Renal cortical epithelial cell (primary cell): Measurements from ENCODE around the genes PIAS1 and CORO2B.

DNA sequence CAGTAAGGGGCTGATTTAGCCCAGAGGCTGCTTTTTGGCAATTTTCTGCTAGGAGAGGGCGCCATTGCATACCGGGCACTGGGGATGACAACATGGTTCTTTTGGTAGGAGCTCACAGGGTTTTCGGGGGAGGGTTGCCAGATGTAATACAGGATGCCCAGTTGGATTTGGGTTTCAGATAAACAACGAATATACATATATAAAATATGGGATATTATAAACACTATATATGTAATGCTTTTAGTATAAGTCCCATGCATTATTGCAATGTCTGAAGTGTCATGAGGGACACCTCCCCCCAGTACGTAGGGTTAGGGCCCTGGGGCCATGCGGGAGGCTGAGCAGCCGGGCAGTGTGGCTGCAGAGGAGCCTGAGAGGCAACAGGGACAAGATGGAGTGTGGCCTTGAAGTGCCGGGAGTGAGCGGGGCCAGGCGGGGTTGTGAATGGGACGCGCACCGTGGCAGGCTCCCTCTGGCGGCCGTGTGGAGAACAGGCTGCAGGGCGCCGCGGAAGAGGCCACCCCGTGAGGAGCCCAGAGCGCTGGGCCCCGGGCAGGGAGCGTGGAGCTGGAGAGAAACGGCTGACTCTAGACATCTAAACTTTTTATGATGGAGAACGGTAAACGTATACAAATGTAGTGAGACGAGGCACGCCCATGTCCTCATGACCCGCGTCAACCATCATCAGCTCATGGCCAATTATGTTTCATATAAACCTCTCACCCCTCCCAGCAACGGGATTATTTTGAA is 149.0 kb downstream of the SMAD6 start:
- RRBS = 4% methylated on average over 2 of the region's 30 CpGs

GRCh38 chr15:66938542-66938815 is 126.9 kb upstream of the SMAD3 start:
- RRBS = no CpG with 5 or more reads among the region's 1 CpG

DNA sequence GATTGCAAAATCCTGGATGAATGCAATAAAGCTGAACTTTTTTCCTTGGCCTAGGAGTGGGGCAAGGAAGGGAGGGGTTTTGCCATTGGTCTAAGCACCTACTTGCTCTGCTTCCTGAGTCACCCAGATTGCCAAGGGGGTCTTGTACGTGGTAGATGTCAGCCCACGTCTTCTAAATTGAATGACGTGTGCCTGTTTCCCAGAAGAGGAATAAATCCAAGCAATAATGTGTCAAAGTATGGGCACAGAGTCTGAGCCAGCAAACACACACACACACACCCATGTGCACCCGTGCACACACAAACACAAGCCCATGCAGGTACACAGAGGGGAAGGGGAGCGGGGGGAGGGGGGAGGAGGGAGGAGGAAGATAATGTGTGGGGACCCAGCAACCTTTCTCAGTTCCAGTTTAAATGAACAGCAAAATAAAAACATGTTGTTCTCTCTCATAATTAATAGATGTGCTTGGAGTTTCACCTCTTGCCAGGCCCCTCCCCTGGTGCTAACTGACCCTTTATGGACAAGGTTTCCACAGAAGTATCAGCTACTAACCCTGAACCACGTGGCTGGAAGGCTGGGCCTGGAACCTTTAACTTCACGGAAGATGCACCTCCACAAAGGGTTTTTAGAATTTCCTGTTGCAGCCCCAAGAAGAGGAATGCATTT is 15.1 kb upstream of the SMAD3 start:
- RRBS = no CpG with 5 or more reads among the region's 7 CpGs

- RRBS = no CpG with 5 or more reads among the region's 6 CpGs
Measured at GRCh38 chr15:67059050-67059718, 6.2 kb upstream of the SMAD3 start.

GRCh38 chr15:67109069-67110073 is 44.0 kb downstream of the SMAD3 start:
- RRBS = no CpG with 5 or more reads among the region's 20 CpGs

GRCh38 chr15:67114921-67115555 is 49.6 kb downstream of the SMAD3 start:
- RRBS = no CpG with 5 or more reads among the region's 4 CpGs

DNA sequence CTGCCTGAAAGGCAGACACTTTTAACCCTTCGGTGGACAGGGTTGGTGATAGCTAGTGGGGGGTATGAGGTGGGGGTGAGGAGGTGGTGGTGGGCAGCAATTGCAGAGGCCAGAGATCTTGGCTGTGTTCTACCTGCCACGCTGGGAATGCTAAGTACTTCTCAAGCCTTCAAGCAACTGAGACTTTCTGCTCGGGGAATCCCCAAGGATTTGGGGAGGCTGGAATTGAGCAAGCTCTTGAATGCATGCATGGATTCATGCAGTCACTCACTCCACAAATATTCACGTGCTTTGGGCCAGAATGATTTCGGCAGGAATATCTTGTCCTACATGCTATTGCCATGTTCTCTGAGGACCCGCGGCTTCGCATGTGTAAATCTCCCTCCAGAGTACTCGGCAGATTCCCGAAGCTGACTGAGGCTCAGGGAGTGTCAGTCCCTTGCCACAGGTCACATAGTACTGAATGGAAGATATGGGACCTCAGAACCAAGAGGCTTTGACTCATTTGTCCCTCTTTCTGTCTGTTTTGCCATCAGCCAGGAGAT is 65.5 kb downstream of the SMAD3 start:
- RRBS = no CpG with 5 or more reads among the region's 10 CpGs

DNA sequence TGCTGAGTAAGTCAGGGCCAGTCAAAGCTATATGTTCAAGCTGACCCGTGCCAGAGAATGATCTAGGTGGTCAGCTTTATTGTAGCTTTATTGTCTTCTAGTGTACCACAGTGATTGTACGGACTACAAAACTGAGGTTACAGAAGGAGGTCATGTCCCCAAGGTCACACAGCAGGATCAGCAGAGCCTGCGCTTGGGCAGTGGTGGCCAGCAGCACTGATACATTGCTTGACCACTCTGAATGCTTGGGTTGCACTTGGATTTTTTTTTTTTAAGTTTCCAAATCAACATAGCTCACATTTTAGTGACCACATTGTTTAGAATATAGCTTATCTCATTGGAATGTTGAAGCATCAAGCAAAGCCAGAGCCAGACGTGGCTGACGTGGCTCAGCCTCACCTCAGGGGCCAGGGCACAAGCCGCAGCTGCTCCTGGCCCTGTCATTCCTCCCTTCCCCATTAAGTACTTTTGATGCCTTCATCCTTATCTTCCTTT is 76.0 kb downstream of the AAGAB start:
- RRBS = no CpG with 5 or more reads among the region's 6 CpGs

GRCh38 chr15:67184155-67184940 is 70.1 kb downstream of the AAGAB start:
- RRBS = no CpG with 5 or more reads among the region's 19 CpGs

DNA sequence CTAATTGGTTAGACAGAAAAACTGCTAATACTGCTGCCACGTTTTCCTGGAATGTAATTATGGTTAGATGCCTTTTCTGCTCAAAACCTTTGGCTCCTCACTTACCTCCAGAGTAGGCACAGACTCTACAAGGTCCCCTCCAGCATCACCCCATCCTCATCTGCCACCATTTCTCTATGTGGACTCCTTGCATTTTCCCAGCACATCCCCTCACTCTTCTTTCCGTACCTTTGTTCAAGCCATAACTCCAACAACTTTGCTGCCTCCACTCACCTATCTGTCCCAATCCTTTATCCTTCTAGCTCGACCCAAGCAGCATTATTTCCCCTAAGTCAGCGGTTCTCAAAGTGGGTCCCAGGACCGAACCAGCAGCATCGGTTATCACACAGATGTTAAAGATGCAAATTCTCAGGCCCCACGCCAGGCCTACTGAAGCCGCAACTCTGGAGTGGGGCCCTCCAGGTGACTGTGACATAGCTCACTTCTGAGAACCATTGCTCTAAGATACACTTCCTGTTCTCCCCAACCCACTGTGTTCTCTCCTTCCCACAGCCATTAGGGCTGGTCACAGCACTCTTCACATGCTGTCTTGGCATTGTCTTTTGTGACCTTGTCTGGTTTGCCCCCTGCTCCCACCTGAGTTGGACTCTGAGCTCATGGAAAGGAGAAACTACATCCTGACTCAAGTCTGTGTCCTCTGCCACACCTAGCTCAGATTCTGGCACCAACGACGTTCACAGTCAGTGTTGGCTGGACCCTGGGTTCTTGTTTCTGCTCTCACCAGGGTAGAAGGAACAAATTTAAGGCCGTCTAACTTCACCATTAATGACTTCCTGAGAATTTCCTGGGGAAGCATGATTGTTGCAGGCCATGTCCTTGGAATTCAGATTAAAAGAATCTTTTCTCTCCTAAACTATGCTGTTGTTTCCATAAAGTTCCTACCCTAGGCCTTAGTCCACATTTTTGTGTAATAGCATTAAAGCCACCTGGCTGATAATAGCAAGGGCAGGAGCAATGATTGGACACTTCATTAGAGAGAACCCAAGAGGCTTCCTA is 56.1 kb downstream of the AAGAB start:
- RRBS = no CpG with 5 or more reads among the region's 11 CpGs

GRCh38 chr15:67884157-67885343 is 59.2 kb downstream of the SKOR1 start:
- RRBS = 2% methylated on average over 9 of the region's 56 CpGs

DNA sequence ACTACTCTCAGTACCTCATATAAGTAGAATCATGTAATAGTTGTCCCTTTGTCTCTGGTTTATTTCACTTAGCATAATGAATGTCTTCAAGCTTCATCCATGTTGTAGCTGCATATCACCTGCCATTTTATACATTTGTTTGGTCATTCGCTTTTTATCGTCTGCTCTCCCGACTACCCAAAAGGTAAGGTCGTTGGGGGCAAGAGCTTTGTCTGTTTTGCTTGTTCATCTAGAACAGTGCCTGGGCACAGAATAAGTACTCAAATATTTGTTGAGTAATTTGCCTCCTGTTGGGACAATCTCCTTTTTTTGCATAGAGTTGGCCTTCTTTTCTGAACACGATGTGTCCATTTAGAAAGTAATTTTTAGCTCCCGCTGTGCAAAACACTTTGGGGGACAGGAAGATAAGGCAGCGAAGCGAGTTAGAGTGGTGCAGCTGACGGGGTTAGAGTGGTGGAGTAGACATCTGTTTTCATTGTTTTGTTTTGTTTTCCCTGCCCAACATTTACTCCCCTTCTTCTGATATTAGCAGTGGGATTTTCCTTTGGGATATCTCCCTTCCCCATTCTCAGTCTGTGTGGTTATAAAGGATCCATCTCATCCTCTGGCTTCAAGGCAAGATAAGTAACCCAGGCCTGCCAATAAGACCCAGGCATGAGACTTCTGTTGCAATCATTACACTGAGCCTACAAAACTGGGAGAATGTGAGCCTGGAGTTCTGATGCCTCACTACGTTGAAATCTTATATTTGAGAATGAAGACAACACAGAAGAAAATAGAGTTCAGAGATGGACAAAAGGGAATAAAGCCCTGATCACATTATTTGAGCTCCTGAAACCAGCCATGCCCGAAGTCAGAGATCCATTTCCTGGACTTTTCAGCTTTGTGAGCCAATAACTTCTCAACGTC is 98.1 kb downstream of the SKOR1 start:
- RRBS = no CpG with 5 or more reads among the region's 12 CpGs

DNA sequence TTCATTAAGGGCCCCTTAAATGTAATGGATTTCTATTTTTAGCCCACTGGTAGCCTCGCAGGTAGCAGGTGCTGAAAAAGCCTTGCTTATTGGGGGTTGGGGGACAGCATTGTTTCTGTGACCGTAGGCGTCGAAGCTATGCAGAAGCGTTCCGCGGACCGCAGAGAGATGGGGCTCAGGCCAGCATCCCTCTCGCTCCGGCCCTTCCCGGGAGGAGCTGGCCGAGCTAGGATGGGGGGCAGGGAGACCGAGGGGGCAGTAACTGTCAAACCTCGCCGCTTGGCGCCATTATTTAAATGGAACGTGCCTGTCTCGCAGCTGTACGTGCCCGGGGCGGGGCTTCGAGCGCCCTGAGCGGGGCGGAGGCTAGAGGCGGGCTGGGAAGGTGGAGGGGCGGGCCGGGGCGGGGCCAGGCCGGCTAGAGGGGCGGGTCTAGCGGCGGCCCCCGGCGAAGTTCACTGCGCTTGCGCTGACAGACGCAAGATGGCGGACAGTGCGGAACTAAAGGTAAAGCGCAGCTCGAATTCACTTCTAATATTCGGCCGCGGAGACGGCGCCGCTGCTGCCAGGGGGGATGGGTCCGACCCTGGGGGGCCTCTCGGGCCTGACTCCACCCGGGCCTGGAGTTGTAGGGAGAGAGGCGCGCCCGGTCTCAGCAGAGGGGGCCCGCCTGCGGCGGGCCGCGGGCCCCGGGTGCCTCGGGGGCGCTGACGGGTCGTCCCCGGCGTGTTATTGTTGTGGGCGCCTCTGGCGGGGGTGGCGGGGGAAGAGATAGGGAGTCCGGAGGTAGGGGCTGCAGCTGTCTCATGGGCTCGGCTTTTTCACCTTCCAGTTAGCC is at the start of gene PIAS1:
TSS of gene PIAS1 (plus strand) at position 472 of the 838 bp plus-strand sequence.
- RRBS = 1% methylated on average over 19 of the region's 71 CpGs

DNA sequence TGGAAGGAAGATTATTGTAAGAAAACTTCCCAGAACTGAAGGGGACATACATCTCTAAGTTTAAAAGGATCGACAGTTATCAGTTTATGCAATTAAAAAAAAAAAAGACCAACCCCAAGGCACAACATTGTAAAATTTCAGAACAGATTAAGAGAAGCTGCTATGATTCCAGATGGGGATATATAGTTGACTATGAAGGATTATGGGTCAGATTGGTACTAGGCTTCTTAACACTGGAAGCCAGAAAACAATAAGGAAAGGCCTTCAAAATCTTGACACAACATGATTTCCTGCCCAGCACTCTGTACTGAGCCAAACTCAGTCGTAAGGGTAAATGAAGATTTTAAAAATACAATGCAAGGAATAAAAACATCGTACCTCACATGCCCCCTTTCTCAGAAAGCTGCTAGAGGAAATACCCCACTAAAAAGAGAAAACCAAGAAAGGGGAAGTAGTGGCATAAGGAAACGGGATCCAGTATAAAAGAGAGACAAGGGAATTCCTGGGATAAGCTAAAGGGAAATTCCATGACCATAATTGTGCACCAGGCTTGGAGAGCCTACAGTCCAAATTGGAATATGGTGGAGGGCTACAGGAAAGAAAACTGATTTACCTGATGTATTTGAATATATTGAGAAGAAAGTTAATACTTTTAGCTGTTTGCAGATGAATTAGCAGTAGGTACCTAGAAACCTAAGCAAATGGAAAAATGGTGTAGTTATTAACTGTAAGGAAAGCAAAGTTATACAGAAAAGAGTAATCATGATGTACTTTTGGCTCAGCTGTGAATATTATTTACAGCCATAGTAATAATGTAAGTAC is 27.9 kb downstream of the PIAS1 start:
- RRBS = no CpG with 5 or more reads among the region's 4 CpGs

DNA sequence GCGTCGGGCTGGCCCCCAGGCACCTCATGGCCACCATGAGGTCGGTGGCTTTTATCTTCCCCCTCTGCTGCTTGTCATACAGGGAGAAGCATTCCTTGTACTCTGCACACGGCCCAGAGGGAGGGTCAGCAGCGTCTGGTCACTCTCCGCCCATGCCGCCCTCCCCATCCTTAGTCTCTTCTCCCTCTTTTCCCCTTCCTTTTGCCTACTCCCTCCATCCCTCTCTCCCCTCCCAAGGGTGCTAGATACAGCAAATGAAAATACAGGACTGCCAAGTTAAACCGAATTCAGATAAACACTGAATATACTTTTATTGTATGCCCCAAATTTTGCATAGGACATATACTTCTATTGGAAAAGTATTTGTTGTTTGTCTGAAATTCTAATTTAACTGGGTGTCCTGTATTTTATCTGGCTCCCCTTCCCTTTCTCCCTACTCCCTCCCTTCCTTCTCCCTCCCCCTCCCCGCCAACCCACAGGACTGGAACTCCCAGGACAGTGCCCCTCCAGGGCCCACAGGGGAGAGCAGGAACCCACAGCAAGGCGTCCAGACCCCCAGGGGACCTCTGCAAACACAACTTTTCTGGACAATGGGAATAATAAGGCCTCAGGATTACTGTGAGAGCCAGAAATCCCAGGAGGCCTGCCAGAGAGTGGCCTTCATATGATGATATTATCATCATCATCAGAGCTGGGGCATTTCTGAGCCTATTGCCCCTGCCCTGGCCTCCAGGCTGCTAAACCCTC is 5.4 kb downstream of the CALML4 start:
- RRBS = no CpG with 5 or more reads among the region's 10 CpGs

DNA sequence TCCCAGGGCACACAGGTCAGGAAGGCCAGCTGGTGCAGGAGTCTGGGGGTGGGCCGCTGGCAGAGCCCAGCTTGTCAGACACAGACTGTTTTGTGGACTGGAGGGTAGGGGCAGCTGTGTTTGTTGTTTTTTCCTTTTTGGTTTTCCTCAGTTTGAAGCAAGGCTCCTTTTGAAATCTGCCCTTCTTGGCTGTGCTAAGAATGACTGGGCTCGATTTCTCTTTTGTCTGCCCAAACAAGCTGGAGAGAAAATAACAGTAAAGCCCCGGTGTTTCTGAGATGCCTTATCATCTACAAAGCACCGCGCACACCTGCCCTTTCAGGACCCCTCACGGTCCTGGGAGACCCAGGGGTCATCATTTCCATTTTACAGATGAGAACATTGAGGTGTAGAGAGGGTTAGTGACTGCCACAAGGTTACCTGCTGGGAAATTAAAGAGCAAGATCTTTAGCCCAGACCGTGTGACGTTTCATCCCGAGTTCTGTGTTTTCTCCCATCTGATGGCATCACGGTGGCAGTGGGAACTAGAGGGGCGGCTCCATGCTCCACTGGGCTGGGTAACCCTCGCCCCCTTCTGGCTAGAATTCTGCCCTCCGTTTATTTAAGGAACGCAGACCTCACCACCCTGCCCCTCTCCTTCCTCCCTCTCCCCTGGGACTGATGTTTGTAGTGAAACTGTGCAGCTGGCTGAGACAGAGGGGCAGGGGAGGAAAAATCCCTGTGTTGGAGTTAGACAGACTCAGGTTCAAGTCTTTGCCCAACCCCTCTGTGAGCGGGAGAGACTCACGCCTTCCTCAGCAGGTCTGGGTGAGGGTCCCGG is 65.8 kb downstream of the ITGA11 start:
- RRBS = no CpG with 5 or more reads among the region's 17 CpGs

DNA sequence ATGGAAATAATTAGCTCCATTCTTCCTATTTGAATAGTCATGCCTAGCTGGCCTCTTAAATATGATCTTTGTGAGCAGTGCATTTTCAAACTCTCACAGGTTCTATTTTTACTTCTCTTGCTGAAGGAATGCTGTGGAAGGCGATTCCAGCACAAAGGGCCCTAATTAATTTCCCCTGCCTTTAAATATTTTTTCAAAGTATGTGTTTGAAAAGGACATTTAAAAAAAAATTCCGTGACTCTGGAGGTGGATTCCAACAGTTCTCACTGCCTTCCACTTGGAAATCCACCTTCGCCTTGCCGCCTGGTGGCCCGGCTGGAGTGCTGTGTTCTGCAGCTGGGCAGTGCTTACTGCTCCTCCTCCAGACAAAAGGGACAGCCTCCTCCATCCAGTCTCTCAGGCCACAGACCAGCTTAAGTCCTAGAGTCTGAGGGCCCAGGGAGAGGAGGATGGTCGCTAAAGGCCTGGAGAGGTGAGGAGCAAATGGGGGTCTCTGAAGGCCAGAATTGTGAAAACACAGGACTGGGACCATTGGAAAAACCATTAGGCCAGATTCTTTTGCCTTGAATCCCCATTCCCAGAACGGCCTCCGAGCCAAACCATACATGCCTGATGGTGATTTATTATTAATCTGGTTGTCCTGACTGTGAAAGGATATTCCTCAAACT is 61.4 kb upstream of the CORO2B start:
- RRBS = no CpG with 5 or more reads among the region's 8 CpGs

DNA sequence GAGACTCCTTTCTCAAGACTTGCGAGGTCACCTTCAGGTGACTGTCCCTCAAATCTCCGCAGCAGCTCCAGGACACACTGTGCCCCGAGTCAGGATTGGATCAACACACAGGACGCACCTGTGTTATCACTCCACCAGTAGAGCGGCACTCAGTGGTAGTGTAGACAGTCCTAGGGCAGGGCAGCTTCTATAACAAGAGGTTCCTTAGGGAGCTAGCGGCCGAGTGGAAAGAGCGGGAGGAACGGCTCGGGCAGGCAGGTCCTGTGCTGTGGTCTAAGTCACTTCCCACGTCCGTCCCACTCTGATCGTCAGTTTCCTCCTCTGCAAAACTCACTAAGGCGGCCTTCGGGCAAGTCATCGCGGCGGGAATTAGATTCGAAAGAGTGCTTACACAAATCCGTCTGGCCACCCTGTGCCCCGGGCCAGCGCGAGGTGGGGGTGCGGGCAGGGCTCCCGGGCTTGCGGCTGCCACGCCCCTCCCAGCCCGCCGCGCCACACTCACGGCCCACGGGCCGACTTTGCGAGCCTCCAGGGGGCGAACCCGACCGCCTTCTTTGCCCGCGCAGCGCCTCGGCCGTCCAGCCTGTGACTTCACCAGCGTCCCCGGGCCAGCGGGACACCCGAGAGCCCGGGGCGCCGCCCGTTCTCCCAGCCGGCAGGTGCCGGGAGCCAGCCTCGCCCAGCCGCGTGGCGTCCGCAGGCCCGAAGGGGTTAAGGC is 555 bp upstream of the CORO2B start:
- RRBS = 2% methylated on average over 12 of the region's 58 CpGs

GRCh38 chr15:68578797-68579912 is at the start of gene CORO2B:
TSS of gene CORO2B (plus strand) at chr15:68578993.
- RRBS = 1% methylated on average over 35 of the region's 119 CpGs